H7 (cell line): ENCODE data around the gene HCRTR1.

GRCh38 chr1:30881285-30881741 lies 27.2 kb downstream of the SDC3 start:
- RAMPAGE, long total RNA, result no peak

DNA sequence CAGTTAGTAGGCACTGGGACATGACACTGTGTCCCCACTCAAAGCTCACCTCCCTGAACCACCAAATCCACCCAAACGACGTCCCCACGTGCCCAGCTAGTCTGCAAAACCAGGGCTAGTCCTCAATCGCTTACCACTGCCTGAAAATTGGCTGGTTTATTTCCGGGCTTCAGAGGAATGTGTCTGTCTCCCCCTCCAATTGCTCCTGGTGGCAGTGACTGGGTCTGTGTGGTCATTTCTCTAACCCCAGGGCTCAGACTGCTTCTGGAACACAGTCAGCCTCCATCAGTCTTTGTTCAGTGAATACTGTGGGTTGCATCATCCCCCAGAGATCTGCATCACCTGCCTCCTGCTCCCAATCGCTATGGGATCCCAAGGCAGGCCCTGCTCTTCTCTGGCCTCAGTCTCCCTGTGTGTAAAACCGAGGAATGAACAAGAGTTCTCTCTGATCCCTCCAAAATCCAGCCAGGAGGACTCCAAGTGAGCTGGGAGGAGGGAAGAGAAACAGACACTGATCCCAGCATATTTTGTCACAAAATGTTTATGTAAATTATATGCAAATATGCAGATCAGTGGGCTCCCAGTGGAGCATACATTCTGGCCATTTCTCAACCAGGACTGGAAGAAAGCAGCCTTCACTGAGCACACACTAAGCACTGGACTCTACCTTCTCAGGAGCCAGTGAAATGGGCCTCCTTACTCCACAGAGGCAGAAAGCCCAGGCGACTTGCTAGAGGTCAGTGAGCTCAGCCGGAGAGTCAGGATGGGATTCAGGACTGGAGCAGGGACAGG lies 20.9 kb downstream of the SDC3 start:
- RAMPAGE, long total RNA, result no peak

DNA sequence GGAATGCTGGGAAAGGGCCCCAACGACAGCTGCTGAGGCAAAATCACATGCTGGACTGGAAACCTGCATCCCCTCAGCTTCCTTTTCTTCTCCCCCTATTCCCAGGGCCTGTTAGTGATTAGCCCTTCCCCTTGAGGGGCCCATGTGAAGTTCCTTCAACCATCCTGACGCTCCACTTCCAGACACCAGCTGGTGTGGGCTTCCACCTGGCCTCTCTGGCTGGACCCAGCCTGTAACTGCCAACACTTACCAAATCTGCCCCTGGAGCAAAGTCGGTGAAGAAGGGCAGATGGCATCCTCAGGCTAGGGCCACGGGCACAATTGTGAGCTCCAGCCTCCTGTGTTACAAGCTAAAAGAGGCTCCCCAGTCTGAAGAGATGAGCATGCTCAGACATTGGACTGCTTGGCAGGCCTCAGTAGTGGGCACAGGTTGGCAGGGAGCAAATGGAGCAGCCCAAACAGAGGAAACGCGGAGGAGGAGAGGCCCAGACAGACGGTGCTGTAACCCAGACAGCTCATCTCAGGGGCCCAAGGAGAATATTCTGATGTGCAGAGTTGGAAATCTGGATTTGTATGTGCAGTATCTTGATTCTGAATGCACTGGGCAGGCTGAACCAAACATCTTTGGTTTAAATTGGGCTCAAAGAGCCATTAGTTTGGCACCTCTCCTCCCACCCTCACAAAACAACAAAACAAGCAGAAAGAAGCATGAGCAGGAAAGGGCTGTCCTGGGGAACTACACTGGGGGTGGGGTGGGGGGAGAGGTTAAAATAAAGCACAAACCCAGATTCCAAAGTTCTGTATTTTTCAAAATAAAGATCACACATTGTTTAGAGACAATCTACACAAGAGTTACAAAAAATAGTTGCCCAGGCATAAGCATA lies 22.4 kb upstream of the SDC3 start:
- RAMPAGE, long total RNA, result no peak

DNA sequence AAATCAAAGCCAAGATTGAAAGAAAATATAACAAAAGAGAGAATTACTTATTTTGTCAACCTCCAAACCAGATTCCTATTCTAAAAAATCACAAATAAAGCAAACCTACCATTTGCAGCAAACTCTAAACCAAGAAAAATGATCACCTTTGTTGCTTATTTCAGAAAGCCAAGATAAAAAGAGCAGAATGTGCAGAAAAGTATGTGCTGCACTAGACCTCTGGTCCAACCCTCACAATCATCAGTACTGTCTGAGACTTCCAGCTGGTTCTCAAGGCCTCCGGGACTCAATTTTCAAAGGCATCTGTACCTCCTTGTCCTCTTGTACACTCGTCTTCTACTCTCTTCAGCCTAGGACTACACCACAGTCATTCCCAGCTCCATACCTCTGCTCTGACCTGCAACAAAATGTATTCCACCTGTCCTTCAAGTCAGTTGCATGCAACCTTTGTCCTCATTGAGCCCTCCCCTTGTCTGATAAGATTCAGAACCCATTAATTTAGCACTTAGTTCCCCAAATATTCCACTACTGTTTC lies 77.1 kb downstream of the PUM1 start:
- RAMPAGE, long total RNA, result no peak

- RAMPAGE, long total RNA, result no peak
Observed at GRCh38 chr1:31031688-31032051, 33.8 kb downstream of the PUM1 start.

DNA sequence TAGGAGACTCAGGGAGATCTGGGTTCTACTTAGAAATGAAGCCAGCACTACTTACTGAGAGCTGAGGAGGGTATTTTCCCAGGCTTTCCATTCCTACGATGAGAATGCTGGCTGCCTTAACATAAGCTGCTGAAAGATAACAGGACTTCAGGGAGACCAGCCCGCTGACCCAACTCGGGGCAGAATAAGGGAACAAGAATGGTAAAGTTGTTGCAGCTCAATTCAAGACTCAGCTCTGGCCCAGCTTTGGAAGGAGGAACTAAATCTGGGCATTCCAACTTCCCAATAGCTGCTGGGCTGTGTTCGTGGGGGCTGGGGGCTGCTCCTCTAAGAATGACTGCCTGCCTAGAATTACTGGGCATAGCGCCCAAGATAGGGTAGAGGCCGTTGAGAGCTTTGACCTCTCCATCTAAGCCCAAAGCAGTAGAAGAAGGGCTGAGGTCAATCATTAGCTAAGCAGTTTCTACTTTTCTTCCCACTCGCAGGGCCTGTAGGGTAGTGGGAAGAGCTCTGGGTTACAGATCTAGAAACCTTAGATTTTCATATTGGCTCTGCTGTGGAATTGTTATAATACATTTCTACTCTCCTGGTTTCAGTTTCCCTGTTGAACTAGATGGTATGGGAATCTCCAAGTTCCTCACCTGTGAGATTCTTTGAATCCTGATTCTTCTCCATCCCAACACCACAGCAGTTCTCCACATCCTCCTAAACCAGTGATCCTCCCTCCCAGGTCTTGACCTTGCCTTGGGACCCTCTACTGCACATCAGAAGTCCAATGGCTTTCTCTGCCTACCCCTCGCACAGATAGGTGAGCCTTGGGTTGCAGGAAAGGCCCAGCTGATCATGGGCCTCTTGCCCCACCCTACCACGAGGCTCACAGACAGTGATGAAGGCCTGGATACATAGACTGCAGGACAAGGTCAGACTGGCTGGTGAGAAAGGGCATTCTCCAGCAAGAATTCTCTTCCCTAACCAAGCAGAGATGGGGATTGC lies 1.1 kb downstream of the FABP3 start:
- RAMPAGE, long total RNA, result no peak

- RAMPAGE, long total RNA, result no peak
Observed at GRCh38 chr1:31373474-31374284, 803 bp upstream of the FABP3 start.

DNA sequence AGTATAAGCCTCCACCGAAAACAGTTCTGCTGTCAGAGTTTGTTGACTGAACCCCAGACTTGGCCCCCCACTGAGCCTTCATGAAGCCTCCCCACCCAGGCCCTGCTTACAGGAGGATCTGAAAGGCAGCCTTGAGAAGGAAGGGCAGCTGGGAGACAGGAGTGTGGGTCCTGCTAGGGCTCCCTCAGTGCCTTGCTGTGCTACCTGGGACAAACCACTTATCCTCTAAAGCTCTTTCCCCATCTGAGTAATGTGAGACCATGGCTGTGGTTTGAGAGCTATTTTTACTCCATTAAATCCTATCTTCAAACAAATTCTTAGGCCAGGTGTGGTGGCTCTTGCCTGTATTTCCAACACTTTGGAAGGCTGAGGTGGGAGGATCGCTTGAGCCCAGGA lies 11.6 kb upstream of the FABP3 start:
- RAMPAGE, long total RNA, result no peak

DNA sequence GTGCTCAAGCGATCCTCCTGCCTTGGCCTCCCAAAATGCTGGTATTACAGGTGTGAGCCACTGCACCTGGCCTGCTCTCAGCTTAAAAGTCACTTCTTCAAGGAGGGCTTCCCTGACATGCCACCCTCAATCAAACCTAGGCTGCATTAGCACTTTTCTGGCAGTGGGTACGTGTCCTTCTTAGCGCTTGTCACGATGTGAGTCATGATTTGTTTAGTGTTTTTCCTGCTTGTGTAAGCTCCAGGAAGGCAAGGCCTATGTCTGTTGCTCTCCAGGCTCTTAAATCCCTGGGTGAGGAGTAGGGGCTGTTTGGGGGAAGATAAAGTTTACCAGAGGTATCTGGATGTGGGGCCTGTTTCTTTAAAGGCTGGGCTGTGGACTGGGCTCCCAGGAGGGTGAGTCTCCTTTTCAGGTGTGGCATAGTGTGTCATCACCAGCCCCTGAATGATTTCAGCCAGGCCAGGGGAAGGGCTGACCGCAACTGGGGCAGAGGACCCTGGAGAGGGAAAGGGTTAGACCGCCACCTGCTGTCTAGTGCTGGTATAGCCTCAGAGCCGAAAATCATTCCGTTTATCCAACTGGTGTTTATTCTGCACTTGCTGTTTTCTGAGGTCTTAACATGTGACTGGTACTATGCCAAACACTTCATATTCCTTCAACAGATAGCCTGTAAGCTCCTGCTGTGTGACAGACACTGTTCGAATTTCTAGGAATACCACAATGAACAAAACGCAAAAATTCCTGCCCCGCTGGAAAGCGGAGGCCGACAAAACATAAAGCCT lies 9.6 kb downstream of the SERINC2 start:
- RAMPAGE, long total RNA, result no peak

GRCh38 chr1:31472207-31472847 lies 59.3 kb downstream of the SERINC2 start:
- RAMPAGE, long total RNA, result no peak

DNA sequence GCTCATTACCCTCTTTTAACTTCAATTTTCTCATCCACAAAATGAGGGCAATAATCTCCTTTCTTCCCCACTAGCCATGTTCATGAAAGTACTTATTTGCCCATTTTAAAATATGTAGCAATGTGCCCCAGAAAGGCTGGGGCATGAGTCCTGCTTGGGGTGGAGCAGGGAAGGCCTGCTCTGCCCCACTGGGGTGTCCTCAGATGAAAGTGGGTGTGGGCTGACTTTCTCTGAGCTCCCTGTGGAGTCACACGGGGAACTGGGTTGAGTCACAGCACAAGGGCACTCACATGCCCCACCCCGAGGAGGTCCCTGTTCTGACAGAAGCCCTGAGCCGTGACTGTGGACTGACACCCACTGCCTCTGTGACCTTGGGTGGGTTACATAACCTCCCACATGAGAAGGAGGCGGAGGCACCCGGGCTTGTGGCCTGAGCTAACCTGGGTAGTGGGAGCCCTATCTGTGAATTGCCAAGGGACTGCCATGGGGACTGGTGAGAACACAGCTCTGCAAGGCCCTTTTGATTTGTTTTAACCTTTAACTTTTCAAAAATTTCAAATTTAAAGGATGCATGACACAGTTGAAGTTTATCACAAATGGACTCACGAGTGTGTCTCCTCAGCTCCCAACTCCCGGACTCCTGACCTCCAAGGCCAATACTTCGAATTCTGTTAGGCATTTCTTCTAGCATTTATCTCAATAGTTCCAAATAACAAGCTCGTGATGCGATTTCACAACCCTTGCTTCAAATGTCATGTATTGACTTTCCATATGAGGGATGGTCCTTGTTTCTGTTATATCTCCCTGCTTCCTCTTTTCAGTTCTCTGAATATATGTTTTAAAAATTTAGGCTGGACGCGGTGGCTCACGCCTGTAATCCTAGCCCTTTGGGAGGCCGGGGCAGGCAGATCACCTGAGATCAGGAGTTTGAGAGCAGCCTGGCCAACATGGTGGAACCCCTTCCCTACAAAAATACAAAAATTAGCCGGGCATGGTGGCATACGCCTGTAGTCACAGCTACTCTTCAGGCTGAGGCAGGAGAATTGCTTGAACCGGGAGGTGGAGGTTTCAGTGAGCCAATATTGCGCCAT lies 52.3 kb upstream of the TINAGL1 start:
- RAMPAGE, long total RNA, result no peak

DNA sequence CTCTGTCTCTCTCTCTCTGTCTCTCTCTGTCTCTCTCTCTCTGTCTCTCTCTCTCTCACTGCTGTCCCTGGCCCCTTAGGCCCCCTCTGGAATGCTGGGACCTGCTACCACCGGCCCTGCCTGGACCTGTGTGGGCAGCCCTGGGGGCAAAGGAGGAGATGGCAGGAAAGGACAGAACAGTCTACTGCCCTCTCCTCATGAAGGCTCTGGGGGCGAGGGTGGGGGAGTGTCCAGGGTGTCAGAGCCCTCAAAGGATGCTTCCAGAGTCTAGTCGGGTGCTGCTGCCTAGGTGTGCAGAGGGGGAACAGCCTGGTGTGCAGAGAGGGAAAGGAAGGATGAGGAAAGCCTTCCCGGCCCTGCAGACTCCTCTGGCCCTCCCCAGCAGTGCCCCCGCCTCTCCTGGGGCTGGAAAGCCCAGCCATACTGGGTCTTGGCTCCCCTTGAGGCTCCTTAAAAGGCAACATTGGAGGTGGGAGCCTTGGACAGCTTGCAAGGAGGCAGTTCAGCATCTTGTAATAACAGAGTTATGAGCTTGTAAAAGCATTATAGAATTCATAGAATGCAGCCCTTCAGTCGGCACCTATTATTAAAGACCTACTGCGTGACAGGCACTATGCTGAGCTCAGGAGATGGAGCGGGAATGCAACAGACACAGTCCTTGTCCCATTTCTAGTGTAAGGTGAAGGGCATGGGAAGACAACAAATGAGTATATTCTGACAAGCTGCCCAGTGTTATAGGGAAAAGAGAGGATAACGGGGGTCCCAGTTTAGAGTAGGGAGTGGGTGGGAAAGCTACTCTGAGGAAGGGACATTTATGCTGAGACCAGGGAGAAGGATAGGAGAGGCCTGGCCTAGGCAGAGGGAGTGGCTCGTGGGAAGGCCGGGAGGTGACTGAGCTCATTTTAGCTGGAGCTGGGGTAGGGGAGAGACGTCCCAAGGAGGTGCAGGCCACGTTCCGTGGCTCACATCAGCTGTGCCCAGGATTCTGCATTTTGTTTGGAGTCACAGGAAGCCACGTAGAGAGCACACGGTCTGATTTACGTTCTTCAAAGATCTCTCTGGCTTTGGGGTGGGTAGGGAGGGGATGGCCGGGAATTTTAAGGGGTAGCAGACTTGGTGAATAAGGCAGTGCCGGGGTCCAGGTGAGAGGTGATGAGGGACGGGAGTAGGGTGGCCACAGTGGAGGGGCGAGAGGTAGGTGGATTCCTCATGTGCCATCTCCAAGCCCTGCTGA lies 4.3 kb downstream of the TINAGL1 start:
- RAMPAGE, long total RNA, result no peak

GRCh38 chr1:31617527-31617948 lies at the start of gene HCRTR1:
TSS of gene HCRTR1 (plus strand) at chr1:31617689.
- RAMPAGE, long total RNA, result no peak

GRCh38 chr1:31644935-31645411 lies 297 bp upstream of the PEF1 start:
- RAMPAGE, long total RNA, result no peak

DNA sequence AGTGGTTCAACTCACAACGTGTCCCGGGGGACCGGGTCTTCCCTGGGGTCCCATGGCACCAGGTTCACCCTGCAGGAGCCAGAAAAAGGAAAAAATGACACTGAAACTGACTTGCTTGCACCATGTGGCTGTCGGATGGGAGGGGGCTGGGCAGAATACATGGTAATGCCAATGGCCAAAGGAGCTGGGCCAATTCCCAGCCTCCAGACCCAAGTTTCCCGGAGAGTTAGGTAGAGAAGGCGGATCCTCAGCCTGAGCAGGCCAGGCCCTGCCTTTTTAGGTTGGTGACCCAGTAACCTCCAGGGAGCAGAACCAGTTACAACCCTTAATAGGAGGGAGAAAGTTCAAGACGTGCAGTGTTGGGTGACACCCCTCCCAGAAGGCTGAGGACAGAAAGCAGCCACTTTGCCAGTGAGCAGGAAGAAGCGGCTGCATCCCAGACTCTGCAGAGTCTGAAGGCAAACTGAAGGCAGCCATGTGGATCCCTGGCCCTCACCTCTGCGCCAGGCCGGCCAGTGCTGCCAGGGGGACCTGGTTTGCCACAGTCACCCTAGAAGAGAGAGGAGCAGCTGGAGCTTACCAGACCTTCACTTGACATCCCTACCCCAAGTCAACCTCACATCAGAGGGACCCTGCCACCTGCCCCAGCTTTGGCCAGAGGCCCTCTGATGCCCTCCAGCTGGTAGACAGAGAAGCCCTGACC lies 16.0 kb upstream of the PEF1 start:
- RAMPAGE, long total RNA, result no peak

DNA sequence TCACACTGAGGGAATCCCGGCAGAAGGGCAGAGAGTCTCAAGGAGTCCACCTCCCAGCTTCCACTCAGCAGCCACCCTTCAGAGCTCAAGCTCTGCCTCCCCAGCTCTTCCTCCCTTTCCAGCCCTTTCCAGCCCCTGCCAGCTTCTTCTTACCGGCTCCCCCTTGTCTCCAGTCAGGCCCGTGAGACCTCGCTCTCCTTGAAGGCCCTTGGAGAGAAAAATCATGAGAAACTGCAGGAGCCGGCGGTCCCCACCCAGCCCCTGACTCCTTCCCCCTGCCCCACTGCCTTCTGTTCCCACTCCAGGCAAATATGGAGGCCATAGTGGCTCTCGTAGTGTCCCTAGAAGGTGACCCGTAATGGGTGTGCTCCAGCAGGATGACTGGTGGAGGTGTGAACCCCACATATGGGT lies 24.0 kb upstream of the PEF1 start:
- RAMPAGE, long total RNA, result no peak

DNA sequence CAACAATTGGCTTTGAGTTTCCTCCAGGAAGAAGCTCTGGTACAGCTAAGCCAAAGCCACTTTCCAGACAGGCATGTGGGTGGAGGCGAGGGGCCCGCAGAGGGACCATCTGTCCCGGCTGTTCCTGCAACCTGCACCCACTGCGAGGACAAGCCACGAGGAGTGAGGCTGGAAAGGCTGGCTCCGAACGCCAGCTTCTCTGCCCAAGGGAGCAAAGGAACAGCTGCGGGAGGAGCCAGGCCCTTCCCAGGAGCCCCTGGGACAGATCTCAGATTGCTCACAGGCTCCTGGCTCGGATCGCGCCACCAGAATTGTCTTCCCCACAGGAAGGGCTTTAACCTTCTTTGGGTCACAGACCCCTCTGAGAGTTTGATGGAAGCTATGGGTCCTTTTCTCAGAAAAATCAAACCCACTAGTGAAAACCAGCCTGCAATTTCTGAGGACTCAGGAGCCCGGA lies 28.4 kb upstream of the PEF1 start:
- RAMPAGE, long total RNA, result no peak

GRCh38 chr1:31685581-31685844 lies 18.3 kb downstream of the COL16A1 start:
- RAMPAGE, long total RNA, result no peak

- RAMPAGE, long total RNA, result no peak
Observed at GRCh38 chr1:31837691-31838392, 22.0 kb upstream of the SPOCD1 start.

- RAMPAGE, long total RNA, result no peak
Observed at GRCh38 chr1:31911467-31912307, 26.5 kb downstream of the PTP4A2 start.